Vein endothelial cell (primary cell): ENCODE data around the genes TRIM8, WBP1L, RPEL1, TAF5 and PDCD11.

- CAGE, long polyA plus RNA: no peak
Observed at GRCh38 chr10:102643985-102644795, at the start of gene TRIM8. Gene TRIM8, plus strand, starts transcription at chr10:102644479.

DNA sequence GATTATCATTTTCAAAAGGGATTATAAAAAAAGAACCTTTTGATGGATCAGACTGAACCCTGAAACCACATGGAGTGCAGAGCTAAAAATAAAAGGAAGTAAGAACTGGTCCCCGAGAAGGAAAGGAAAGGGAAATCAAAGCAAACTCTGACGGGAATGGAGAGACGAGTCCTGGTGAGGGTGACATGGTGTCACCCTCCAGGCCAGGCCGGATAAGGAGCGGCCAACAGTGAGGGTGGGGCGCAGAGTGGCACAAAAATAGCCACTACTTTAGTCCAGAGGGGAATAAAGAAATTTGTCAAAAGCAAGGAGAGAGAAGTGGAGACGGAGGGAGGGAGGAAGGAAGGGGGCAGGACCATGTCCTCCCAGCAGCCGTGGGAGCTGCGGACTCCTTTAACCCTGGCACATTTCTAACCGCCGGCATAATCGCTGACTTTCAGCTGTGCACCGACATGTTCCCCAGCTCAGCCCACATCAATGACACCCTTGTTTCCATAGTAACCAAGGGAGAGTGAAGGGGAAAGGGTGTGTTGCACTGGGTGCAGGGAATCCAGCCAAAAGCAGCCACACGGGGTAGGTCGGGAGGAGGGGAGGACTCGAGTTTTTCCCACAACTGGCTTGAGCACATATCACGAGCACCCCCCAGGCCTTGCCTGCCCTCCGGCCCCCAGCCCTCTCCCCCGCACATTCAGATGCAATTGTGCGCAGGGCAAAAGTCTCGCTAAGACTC is 29.7 kb downstream of the TRIM8 start:
- CAGE, long polyA plus RNA: no peak

- CAGE, long polyA plus RNA: no peak
Observed at GRCh38 chr10:102743389-102744261, at the start of gene WBP1L. Gene WBP1L, plus strand, starts transcription at chr10:102743948.

GRCh38 chr10:102764799-102765594 is 21.2 kb downstream of the WBP1L start:
- CAGE, long polyA plus RNA: no peak

DNA sequence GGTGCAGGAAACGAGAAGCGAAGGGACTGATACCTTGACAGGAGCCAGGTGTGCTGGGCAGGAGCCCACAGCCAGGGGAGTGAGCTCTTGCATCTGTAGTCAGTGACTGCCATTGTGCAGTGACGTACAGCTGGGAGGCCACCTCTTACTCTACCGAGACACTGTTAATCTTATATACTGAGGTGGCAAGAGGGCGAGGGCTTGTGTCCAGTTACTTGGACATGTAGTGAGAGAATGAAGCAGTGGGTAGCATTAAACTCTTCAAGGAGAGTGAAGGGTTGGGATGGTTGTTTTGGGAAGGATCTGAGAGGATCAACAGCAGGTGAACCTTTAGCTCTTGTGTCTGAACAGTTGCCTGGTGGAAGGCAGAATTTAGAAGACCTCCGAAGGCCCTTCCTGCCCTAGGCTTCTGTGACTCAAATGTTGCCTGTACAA is 34.5 kb downstream of the WBP1L start:
- CAGE, long polyA plus RNA: no peak

DNA sequence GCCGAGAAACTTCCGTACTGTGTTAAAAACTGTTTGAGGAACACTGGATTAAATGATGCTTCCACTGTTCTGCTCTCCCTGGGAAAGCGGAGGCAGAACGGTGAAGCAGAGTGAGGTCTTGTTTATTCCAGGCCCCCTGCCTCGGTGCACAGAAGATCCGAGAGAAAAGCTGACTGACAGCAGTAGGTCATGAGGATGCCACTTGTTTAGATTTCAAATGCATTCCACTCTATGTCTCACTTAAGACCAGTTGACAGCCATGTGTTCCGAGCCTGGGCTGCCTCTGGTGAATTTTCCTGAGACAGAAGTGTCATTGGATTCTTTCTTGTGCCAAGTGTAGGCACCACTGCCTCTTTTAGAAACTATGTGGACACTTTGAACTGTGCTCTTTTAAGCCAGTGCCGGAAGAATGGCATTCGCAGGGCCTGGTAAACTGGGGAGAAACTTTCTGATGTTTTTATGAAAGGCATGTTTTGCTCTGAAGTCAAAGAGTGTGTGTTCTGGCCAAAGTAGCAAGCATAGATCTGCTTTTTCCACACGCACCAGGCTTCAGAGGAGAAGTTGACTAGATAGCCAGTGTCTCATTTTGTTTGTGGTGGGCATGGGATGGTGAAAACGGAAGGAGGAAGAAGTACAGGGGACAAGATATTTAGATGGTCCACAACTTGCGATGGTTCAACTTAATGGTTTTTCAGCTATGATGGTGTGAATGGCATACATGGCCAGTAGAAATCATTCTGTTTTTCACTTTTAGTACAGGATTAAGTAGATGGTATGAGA is 41.7 kb downstream of the CYP17A1 start:
- CAGE, long polyA plus RNA: no peak

DNA sequence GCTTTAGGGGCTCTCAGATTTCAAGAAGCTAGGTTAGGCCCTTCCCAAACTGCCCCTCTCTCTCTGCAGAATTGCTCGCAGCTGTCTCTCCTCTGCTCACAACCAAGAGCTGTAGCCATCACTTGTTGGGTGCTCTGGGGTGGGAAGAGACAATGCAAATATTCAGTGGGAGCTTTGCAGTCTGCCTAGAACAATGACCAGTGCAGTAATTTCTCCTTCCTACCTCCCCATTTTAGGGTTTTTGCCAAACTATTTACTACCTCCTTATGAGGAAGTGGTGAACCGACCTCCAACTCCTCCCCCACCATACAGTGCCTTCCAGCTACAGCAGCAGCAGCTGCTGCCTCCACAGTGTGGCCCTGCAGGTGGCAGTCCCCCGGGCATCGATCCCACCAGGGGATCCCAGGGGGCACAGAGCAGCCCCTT is 24.8 kb downstream of the CYP17A1 start:
- CAGE, long polyA plus RNA: no peak

GRCh38 chr10:102812785-102813426 is 24.3 kb downstream of the CYP17A1 start:
- CAGE, long polyA plus RNA: no peak

GRCh38 chr10:103168288-103168913 is 24.7 kb downstream of the NT5C2 start:
- CAGE, long polyA plus RNA: no peak

DNA sequence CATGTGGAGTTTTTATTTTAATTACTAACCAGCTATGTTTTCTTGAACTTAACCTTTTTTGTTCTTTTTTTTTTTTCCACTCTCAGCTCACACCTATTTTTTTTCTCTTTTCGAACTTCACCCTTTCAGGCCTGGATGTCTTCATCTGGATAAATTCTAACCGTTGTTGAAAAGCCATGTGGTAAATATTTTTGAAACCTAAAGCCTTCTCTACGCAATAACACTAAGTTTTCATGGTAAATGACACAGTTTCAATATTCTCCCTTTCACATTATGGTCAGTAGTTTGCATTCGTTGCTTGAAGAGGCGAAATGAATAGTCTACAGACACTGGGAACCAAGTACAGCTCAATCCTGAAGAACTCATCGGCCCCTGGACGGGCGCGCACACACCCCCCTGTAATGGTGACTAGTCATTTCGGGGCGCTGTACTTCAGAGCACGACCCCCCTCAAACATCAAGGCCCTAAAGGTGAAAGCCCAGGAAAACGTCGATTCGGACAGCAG is 1.1 kb downstream of the NT5C2 start:
- CAGE, long polyA plus RNA: no peak

DNA sequence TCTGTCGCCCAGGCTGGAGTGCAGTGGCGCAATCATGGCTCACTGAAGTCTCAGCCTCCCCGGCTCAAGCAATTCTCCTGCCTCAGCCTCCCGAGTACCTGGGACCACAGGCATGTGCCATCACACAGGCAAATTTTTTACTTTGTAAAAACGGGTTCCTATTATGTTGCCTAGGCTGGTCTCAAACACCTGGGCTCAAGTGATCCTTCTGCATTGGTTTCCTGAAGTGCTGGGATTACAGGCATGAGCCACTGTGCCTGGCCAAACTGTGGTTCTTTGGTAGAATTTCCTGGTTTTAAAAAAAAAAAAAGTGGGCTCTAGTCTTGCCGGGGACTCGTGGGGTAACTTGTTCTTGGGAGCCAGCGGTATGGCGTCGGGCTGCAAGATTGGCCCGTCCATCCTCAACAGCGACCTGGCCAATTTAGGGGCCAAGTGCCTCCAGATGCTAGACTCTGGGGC is at the start of gene RPEL1:
Gene RPEL1 (plus strand): TSS at position 258 of the 459 bp plus-strand sequence.
- CAGE, long polyA plus RNA: no peak

DNA sequence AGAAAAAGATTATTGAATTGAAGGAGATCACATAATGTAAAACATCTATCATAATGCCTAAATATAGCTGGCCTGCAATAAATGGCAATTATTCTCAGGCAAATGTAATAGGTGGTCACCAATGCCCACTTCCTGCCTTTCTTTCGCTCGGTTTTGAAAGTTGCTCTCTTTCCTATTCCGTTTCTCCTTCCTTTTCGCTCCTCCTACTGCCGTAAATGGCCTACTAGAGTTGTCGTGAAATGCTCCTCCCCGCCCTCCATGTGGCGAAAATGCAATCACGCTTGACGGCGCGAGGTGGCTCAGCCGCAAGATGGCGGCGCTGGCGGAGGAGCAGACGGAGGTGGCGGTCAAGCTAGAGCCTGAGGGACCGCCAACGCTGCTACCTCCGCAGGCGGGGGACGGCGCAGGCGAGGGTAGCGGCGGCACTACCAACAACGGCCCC is at the start of gene TAF5:
Gene TAF5 (plus strand): TSS at position 297 of the 442 bp plus-strand sequence.
- CAGE, long polyA plus RNA: no peak

- CAGE, long polyA plus RNA: start-site peak on the minus strand at chr10:103396447-103396465, 64 and 16 reads in 2 replicates; start-site peak on the plus strand at chr10:103396624-103396679, 647 and 320 reads in 2 replicates
Observed at GRCh38 chr10:103396346-103396941, at the start of gene PDCD11. Gene PDCD11, plus strand, starts transcription at chr10:103396626.

DNA sequence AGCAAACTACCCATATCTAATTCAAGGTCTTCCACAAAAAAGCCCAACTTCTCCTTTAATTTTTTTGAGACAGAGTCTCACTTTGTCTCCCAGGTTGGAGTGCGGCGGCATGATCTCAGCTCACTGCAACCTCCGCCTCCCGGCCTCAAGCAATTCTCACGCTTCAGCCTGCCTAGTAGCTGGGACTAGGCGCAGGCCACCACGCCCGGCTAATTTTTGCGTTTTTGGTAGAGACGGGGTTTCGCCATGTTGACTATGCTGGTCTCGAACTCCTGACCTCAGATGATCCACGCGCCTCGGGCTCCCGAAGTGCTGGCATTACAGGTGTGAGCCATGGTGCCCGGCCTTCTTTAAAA is 940 bp downstream of the PDCD11 start:
- CAGE, long polyA plus RNA: no peak

GRCh38 chr10:103535419-103535741 is 41.9 kb downstream of the NEURL1 start:
- CAGE, long polyA plus RNA: no peak

- CAGE, long polyA plus RNA: no peak
Observed at GRCh38 chr10:103557347-103557600, 63.8 kb downstream of the NEURL1 start.

DNA sequence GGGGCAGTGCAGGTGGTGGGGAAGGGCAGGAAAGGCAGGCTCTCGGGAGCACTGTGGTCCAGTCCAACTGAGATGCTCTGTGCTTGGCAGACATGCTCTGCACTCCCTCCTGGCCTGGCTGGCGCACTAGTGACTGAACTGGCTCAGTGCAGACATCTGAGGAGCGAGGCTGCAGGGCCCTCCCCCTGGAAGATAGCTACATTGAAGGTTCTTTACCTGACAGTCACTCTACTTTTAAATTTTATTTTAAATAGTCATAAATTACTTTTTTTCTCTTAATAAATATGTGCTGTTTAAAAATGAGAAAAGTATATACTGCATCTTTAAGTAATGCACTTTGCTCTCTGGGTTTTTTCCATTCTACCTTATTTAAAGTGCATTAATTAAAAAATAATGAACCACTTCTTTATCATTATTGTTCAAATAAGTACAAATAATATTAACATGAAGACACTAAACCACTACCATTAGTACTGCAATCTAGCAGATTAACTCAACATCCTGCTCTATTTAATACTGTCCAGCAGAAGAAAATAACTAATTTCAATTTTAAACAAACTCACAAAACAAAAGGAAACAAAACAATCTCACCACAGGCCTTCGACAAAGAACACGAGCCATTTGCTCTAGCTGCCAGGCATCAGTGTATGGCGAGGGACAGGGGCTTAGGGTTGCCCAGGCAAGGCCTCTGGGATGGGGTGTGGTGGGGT is 105.9 kb downstream of the NEURL1 start:
- CAGE, long polyA plus RNA: no peak

- CAGE, long polyA plus RNA: no peak
Observed at GRCh38 chr10:103627754-103628383, 134.4 kb downstream of the NEURL1 start.

DNA sequence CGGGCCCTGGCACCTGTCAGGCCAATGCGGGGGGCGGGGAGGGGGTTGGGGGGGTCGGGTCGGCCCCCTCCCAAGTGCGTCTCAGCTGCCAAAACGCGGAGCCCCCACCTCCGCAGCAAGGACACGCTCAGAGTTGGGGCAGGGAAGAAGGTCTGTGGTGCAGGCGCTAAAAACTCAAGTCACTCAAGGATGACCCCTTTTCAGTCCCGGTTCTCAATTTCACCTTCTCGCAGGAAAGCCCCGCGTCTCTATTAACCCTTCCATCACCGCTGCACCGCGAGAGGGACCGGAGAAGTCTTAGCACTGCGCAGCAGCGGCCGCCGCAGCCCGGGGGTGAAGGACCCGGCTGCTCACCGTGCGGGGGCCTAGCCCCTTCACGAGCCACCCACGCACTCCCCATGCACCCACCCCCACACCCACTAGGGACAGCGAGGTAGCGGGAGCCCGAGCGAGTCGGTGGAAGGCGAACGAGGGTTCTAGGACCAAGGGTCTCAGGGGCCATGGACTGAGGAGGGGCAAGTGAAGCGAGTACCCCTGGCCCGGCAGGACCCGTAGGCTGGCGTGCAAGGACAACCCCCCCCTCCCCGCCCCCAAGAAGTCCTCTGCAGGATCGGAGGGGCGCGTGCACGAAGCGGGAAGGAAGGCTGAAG is 162.9 kb downstream of the SH3PXD2A start:
- CAGE, long polyA plus RNA: no peak

DNA sequence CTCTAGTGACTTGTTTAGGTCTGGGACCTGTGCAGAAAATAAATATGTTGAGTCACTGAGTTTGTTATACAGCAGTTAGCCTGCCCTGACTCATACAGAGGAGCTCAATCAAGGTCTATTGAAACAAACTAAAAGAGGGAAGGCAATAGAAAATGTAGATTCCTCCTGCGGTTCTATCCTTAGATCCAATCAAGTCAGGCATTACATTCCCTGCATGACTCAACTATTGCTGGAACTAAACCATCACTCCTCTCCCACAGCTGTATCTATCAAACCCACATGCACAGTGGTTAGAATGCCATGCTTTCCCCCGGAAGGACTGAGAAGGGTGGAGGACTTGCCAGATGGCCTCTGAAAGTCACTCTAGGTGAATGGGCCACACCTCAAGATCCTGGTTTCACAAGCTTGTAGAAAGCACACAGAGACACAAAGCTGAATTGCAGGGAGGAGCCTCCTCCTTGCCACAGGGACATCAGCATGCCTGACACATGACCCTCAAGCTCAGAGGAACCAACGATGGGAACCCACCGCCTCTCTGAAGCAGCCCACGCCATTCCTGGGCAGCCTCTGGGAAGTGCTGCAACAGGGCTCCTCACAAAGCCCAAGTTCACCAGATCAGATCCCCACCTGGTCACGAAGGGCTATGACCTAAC is 73.8 kb downstream of the SH3PXD2A start:
- CAGE, long polyA plus RNA: no peak